ENCODE data around the genes ZNF93, ZNF493, ZNF43, UQCRFS1 and PLEKHF1.

DNA sequence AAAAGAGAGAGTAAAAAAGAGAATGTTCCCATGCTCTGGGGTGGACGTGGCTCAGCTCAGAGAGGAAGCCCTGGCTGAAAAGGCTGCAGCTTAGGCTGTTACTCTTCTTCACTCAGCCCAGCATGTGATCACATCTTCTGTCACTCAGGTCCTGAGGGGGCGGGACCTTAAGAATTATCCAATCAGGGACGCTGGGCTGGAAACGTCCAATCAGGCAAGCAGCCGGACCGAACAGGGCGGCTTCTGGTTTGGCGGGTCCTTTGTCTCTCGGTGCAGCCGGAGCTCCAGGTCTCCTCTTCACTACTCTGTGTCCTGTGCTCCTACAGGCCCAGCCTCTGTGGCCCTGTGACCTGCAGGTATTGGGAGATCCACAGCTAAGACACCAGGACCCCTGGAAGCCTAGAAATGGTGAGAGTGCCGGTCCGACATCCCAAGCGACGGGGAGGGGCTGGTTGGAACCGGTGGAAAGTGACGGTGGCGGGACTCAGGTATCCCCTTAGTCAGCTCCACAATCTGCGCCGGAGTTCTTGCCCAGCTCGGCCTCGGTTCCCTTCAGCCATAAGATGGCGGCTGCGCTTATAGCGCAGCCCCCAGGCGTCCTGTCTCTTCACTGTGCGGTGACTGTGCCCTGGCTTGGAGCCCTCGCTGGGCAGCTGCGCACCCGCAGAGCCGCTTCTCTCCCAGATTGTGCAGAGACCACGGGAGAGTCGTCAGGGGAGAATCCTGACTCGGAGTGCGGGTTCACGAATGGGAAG is at the start of gene ZNF93:
Gene ZNF93, plus strand, starts transcription at position 263 of the 755 bp plus-strand sequence.
- RRBS: 32% methylated on average over 11 of the region's 35 CpGs

GRCh38 chr19:20362406-20362993 is 195.5 kb downstream of the ZNF486 start:
- RRBS: 98% methylated on average over 3 of the region's 10 CpGs

- RRBS: no CpG with 5 or more reads among the region's 5 CpGs
Measured at GRCh38 chr19:20472747-20473157, 92.8 kb downstream of the ZNF737 start.

DNA sequence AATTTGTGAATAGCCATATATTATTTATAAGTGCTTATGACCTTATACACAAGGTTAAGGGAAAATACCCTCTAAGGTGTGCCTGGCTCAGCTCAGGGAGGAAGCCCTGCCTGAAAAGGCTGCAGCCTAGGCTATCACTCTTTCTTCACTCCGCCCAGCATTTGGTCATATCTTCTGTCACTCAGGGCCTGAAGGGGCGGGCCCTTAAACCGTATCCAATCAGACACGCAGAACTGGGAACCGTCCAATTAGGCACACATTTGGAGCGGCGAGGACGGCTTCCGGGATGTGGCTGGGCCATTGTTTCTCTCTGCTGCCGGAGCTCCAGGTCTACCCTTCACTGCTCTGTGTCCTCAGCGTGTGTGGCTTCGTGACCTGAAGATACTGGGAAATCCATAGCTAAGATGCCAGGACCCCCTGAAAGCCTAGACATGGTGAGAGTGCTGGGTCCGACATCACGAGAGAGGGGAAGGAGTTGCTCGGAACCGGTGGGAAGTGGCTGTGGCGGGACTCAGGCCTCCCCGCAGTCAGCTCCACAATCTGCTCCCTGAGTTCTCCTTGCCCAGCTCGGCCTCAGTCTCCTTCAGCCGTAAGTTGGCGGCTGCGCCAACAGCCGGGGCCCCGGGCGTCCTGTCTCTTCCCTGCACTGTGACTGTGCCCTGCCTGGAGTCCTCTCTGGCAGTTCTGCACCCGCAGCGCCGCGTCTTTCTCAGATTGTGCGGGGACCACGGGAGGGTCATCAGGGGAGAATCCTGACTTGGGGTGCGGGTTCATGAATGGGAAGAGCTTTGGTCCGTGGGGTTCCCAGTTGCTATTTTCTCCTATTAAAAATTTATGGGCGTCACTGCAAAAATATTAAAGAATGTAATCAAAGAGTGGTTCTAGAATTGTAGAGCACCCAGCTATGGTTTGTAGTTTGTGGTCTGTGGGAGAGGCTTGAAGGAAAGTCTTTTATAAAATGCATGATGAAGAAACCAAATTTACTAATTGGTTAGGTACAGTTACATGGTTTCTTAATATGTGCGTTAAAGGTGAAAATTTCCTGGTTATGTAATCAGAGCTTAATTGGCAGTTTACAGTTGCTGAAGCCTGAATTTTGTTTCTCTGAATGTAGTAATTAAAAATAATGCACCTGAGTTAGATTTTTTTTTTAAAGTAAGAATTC is at the start of gene ZNF493:
Gene ZNF493, plus strand, starts transcription at position 300 of the 1,165 bp plus-strand sequence.
- RRBS: no CpG with 5 or more reads among the region's 35 CpGs

GRCh38 chr19:21494337-21494737 is 11.1 kb upstream of the ZNF429 start:
- RRBS: no CpG with 5 or more reads among the region's 3 CpGs

GRCh38 chr19:21586557-21587381 is 81.4 kb downstream of the ZNF429 start:
- RRBS: 28% methylated on average over 33 of the region's 62 CpGs

DNA sequence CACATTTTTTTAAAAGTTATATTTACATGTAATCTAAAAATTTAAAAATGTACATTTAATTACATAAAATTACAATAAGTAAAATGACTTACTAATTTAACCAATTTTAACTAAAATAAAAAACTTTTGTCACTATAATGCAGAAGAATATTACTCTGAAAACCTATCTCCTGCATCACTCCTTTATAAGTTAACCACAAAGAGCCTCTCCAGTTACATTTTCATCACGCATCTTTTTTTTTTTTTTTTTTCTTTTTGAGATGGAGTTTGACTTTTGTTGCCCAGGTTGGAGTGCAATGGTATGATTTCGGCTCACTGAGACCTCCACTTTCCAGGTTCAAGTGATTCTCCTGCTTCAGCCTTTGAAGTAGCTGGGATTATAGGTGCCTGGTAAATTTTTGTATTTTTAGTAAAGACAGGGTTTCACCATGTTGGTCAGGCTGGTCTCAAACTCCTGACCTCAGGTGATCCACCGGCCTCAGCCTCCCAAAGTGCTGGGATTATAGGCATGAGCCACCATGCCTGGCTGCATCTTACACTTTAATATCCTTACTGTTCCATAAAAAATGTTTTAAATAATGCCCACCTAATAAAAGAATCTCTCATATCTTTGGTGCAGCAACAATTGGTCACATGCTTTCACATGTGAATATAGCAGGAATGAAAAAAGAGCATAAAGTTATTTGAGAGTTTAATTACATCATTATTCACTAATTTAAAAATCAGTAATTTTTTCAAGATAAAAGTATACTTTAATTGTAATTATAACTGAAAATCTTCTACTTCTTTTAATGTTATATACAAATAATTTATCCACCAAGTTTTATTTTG is 29.8 kb downstream of the ZNF43 start:
- RRBS: no CpG with 5 or more reads among the region's 3 CpGs

- RRBS: 34% methylated on average over 10 of the region's 35 CpGs
Measured at GRCh38 chr19:21835729-21836457, at the start of gene ZNF43. TSS of gene ZNF43 (minus strand) at chr19:21836182.

DNA sequence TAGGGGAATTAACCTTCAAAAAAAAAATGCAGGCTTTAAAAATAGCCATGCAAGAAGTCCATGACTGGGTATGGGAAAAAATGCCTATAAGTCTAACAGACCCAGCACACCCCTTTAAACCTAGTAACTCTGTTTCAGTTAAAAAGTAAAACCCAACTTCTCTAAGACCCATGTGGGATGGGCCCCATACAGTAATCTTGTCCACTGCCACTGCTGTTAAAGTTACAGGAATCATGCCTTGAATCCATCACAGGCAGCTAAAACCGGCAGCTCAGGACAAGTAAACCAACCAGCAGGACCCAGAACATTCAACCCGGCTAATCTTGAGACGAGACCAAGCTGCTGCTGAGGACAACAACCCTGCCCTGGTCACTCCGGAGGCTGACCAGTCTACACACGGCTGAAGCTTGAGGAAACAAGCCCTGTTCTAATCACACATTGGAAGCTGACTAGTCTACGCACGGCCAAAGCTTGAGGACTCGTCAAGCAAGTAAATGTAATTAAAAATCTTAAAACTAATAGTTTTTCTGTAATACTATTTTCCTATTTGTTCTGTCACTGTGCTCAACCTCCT is 105.2 kb upstream of the ZNF492 start:
- RRBS: no CpG with 5 or more reads among the region's 8 CpGs

- RRBS: no CpG with 5 or more reads among the region's 4 CpGs
Measured at GRCh38 chr19:22529841-22530071, 104.4 kb upstream of the ZNF492 start.

- RRBS: no CpG with 5 or more reads among the region's 4 CpGs
Measured at GRCh38 chr19:23345472-23345963, 49.8 kb downstream of the ZNF91 start.

- RRBS: no CpG with 5 or more reads among the region's 3 CpGs
Measured at GRCh38 chr19:23649808-23650288, 37.2 kb downstream of the ZNF675 start.

- RRBS: no CpG with 5 or more reads among the region's 19 CpGs
Measured at GRCh38 chr19:24001749-24002247, 85.2 kb upstream of the ZNF254 start.

DNA sequence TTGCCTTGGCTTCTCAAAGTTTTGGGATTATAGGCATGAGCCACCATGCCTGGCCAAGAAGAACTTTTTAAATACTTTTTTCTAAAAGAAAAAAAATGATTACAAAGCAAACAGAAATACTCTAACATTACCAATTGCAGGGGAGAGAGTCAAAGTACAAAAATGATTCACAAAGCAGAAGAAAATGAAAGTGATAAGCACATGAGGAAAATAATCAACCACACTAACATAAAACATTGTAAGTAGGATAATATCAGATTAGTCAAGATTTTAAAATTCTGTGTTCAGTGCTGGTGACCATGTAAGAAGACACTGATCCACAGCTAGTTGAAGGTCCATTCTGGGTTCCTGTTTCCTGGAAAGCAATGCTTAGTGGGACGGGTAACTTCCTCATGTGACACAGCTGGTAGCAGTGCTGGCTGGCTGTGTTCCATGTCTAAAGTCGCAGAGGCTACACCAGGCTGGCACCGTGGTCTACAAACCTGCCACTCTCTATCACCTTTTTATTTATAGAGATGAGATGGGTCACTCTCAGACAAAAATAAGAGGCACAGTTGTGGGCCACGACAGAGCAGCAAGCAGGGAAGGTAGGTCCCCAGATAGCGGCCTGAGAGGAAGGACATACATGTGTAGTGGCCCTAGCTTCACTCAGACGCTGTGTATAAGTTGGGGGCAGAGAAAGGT is 731.9 kb downstream of the UQCRFS1 start:
- RRBS: no CpG with 5 or more reads among the region's 6 CpGs

DNA sequence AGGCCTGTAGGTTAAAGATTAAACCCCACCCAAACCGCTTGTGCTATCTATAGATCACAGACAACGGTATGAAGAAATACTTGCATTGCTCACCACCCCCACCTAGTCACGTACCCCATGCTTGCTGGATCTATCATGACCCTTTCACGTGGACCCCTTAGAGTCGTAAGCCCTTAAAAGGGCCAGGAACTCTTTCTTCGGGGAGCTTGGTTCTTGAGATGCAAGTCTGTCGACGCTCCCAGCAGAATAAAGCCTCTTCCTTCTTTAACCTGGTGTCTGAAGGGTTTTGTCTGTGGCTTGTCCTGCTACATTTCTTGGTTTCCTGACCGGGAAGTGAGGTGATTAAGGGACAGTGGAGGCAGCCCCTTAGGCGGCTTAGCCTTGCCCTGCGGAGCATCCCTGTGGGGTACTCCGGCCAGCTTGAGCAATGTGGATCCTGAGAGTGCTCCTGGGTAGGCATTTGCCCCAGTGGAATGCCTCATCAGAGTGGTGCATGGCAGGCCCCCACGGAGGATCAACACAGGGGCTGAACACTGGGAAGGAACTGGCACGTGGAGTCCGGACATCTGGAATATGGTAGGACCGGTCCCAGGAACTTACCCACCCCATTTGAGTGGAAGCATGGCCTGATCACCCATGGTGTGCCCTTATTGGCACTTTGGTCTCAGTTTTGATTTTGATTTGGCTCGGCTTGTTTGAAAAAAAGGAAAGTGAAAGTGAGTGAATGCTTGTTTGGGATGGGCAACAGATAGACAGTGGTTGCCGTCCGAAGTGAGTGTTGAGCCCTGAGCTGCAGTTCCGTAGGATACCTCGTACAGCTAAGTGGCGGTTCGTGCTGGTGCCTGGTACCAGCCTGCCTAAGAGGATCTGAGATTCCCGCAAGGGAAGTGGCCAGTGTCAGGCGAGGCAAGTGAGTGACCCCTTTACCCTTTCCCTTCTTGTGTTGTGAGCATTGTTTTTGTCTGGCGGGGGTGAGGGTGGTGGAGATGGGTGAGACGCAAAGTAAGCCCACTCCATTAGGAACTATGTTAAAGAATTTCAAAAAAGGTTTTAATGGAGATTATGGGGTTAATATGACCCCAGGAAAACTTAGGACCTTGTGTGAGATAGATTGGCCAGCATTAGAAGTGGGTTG is 606.1 kb downstream of the UQCRFS1 start:
- RRBS: 91% methylated on average over 2 of the region's 27 CpGs

GRCh38 chr19:29212890-29213431 is at the start of gene UQCRFS1:
TSS of gene UQCRFS1 (minus strand) at chr19:29213151.
- RRBS: 2% methylated on average over 26 of the region's 63 CpGs

- RRBS: 25% methylated on average over 1 of the region's 26 CpGs
Measured at GRCh38 chr19:29404992-29405539, 120.7 kb upstream of the VSTM2B start.

DNA sequence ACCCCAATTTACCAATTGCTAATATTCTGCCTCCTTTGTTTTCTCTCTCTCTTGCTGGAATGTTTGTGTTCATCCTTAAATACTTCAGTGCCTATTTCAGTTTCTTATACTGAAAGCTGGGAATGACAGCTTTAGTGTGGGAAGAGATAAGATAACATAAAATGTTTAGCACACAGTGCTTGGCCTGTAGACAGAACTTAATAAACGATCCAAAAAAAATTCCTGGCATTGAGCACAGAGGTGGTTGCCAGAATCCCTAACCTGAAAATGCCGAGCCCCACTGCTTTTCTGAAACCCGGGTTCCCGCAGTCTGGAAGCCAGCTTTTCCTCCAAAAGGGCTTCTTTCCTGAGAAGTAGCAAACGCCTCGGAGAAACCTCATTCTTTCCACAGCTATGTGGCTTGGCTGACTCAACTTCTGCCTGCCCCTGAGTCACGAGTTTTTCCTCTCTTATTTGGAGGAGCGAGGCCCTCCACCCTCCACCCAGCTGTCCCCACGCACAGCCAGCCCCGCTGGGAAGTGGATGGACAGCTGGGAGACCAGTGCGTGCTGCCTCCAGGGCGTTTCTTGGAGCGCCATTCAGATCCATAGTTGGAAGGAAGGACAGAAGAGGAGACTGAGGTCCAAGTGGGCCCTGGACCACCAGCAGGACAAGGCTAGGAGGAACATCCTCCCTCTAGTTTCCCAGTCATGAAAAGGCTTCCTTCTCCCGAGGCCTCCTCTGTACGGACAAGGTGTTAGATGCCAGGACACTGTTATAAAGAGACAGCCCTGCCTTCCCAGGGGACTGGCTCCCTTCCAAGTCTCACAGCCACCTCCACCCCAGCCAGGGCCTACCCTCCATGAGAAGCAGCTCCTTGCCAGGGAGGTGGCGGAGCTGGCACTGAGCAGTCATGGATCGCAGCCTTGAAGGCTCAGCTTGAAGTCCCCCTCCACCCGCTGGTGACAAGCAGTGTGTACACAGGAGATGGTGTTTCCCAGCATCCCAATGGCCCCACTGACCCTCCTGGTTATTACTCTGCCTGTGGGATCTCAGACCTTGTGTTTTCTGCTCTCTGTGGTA is 2.6 kb upstream of the PLEKHF1 start:
- RRBS: no CpG with 5 or more reads among the region's 18 CpGs

GRCh38 chr19:29664567-29665777 is at the start of gene PLEKHF1:
TSS of gene PLEKHF1 (plus strand) at chr19:29665461.
- RRBS: 5% methylated on average over 57 of the region's 99 CpGs

- RRBS: no CpG with 5 or more reads among the region's 18 CpGs
Measured at GRCh38 chr19:29671193-29672229, 6.2 kb downstream of the PLEKHF1 start.

All from HL-60 (cell line).